GM23338 (cell line): ENCODE measurements around the genes CCDC198, ARMH4 and C14orf39.

DNA sequence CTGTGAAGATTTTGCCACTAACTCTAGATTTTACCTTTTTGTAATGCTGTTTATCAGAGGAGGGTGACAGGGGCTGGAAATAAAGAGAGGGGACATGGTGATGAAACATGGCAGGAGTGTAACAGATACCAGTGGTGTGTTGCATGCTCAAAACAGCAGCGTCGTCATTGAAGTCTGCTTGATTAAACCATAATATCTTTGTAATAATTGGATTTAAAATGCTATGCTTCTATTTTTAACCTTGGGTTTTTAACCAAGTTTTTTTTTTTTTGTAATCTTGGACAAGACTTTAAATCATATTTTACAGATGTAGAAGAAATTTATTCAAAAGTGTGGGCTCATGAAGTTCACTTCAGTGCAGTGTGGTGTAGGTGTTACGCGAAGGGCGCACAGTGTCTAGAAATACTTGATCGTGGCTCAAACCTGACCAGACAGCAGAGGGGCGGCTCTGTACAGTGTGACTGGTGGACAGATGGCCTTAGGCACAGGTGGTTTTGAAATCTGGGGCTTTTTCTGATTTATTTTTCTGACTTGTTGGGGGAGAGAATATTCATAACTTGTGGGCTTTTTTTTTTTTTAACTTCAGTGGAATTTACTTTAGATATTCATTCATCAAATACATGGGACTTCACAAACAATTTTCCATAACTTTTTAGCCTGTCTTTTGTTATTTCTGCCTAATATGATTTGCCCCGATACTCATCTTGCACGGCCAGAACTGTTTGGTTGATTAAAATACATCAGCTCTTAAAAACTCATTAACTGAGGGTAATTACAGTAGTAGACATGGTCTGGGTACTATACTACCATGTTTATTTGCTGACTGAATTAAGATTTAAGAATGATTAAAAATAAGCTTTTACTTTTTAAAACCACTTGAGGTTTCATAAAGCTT, 179.2 kb downstream of the PELI2 start:
- PRO-cap, result no peak
- RAMPAGE, long total RNA, result no peak

DNA sequence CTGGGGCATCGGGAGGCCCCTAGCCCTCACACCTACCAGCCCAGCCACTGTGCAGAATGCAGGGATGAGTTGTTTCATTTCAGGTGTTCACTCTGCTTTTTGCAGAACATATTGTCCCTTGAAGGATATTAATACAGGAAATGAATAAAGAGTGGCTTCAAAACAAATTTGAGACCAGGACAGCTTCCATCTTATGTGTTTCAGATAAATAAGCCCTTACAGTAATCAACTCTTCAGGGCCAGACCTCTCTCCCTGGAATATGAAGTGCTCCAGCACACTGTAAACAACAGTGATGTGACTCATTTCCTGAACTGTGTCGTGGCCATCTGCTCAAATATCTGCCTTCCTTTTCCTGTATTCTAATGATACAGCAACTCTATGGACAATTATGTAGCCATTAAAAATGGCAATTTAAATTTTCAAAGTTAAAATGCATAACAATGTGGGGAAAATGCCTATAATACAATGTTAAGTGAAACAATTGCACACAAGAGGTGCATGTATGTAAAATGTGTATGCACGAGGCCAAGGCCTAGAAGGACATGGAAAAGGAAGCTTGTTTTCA, 215.4 kb downstream of the PELI2 start:
- PRO-cap, result no peak
- RAMPAGE, long total RNA, result no peak

DNA sequence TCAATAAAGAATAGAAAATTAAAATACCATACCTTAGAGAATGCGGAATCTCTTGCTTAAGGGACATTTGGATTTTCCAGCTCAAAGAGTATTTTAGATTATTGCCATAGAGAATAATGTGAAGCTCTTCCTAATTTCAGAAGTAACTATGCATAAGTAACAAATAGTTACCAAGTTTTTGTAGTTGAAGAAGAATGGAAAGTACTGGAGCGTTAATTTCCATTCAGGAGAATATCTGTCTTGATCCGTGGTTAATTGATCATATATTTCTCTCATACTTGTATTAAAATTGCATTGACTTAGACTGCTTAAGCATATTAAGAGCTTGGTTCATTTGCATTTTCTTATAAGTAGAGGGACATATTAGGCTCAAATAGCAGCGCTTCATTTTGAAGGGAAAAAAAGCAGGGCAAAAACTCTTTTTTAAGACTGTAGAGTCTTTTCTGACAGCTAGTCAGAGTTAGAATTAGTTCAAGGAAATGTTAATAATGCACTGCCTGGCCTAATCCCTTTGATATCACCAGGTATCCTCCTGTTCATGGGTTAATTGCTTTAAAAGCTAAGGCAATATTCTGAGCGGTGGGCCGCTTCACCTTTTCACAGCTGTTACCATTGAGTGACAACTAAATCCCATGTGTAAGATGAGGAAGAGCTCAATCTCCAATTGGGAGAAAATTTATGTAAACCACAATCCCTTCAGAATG, 10.4 kb downstream of the TMEM260 start:
- PRO-cap, result no peak
- RAMPAGE, long total RNA, result no peak

DNA sequence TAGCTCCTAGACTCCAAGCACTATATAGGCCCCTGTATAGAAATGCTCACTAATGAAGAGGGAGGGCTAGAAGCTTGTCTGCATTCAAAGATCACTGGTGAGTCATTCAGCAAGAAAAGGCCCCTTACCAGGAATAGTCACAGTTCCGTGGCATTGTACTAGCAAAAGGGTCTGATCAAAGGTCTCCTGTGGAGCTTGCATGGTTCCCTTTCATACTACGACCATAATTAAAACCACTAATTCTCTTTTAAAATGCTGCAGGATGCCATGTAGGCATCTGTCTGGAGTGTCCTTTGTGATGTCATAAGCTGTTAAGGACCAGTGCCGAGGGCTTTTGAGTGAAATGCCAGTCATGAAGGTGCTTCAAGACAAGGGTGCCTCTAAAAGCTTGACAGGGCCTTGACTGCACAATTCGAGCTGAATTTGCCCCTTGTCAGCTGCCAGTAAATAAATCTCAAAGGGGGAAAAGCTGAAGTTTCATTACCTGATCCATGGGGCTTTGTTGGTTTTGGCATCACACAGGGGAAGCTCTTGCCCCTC, 69.0 kb downstream of the TMEM260 start:
- PRO-cap, result no peak
- RAMPAGE, long total RNA, result no peak

- PRO-cap, result no peak
- RAMPAGE, long total RNA, result no peak
Measured at GRCh38 chr14:57268101-57268320, 694 bp downstream of the EXOC5 start.

GRCh38 chr14:57269623-57269736, 709 bp downstream of the AP5M1 start:
- PRO-cap, result no peak
- RAMPAGE, long total RNA, result no peak

DNA sequence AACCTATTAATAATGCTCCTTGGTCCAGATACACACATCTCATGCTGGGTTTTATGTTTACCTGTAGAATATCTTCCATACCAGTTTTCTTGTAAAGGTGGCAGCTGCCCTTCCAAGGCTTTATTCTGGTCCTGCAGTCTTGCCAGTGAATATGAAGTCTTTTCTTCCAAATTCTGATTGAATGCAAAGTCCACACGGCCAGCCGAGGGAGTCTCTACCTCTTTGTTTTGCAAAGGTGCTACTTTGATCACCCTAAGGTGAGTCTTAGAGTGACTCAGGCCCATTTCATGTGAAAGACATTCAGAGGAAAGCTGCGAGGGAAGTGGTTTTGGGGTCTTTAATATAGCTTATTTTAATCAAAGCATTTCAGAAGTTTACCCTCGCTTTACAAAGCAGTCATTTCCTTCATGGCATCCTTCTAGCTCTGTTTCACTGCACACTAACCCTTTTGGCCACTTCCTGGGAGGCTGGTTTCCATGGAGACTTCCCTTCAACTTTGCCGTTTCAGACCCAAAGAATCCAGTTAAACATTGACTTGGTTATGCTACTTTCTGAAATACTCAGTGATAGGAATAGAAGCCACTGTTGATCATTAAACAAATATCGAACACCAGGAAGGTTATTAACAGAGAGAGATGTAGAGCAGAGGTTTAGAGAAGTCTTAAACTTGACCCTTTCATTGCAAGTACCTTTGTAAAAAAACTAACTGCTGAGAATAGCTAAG, at the start of gene CCDC198:
TSS of gene CCDC198 (minus strand) at position 426 of the 724 bp plus-strand sequence.
- PRO-cap, result no peak
- RAMPAGE, long total RNA, result no peak

- PRO-cap, result bidirectional peak, plus-strand start at chr14:58152342, minus-strand start at chr14:58152197; bidirectional peak, plus-strand start at chr14:58152646, minus-strand start at chr14:58152404
- RAMPAGE, long total RNA, result no peak
Measured at GRCh38 chr14:58151916-58152752, at the start of gene ARMH4. TSS of gene ARMH4 (minus strand) at chr14:58152213.

DNA sequence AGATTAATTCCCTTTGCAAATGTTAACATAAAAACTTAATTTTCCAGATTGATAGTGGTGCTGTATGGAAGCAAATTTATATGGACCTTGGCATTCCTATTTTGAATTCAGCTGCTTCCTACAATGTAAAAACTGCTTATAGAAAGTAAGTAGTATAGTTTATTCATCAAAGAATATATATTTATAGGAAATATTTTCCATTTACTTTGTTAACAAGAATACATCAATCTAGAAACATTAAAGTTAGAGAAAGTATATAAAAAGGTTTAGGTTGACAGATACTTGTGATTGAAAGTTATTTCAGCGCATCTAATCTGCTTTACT, 48.6 kb downstream of the ARID4A start:
- PRO-cap, result no peak
- RAMPAGE, long total RNA, result no peak

DNA sequence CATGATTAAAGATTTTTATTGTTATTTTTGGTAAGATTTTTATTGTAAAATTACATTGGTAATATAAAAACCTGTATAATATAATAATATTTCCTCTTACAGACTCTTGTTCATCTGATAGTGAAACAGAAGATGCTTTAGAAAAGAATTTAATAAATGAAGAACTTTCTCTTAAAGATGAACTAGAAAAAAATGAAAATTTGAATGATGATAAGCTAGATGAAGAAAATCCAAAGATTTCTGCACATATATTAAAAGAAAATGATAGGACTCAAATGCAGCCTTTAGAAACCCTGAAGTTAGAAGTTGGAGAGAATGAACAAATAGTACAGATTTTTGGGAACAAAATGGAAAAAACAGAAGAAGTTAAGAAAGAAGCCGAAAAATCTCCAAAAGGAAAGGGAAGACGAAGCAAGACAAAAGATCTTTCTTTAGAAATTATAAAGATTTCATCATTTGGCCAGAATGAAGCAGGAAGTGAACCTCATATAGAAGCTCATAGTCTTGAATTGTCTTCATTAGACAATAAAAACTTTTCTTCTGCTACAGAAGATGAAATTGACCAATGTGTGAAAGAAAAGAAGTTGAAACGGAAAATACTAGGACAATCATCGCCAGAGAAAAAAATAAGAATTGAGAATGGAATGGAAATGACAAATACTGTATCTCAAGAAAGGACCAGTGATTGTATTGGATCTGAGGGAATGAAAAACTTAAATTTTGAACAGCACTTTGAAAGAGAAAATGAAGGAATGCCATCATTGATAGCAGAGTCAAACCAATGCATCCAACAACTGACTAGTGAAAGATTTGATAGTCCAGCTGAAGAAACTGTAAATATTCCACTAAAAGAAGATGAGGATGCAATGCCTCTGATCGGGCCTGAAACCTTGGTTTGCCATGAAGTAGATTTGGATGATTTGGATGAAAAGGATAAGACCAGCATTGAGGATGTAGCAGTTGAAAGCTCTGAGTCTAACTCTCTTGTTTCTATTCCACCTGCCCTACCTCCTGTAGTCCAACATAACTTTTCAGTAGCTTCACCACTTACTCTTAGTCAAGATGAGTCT, 31.3 kb upstream of the TOMM20L start:
- PRO-cap, result no peak
- RAMPAGE, long total RNA, result no peak

DNA sequence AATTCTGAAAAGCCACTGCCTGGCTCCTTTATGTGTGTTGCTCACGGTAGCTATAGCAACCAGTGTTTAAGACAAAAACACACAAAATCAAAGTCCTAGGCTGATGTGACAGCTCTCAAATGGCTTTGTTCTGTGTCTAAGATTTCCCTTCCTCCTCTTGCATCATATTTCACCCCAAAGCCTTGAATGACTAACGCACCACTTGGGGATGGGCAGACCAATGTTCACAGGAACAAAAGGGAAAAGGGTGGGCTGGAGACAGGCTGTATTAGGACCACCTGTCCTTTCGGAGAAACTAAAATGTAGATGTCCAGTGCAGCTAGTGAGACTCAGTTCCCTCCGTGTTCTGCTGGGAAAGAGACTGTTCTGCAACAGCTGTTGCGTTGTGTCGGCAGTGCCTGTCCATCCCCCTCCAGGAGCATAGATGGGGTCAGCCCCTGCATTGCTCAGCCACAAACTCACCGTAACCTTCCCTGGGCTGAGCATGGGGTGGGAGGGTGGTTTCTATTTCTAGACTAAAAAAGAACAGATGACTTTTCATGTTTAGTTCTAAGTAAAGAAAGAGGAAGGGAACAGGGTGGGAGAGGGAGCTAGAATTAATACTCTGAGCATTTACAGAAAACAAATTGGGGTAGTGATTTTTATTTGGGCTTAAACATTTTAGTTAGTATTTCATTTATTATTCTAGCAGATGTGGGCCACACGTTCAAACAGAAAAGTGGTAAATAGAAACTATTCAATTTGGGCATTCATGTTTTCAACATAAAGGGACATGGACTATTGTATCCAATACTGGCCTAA, 26.7 kb upstream of the DAAM1 start:
- PRO-cap, result bidirectional peak, plus-strand start at position 235 of the sequence, minus-strand start at position 120 of the sequence
- RAMPAGE, long total RNA, result no peak

- PRO-cap, result bidirectional peak, plus-strand start at chr14:59190196, minus-strand start at chr14:59190090
- RAMPAGE, long total RNA, result no peak
Measured at GRCh38 chr14:59189811-59190361, 1.4 kb downstream of the DAAM1 start.

GRCh38 chr14:59447335-59448116, 17.7 kb downstream of the GPR135 start:
- PRO-cap, result no peak
- RAMPAGE, long total RNA, result no peak

DNA sequence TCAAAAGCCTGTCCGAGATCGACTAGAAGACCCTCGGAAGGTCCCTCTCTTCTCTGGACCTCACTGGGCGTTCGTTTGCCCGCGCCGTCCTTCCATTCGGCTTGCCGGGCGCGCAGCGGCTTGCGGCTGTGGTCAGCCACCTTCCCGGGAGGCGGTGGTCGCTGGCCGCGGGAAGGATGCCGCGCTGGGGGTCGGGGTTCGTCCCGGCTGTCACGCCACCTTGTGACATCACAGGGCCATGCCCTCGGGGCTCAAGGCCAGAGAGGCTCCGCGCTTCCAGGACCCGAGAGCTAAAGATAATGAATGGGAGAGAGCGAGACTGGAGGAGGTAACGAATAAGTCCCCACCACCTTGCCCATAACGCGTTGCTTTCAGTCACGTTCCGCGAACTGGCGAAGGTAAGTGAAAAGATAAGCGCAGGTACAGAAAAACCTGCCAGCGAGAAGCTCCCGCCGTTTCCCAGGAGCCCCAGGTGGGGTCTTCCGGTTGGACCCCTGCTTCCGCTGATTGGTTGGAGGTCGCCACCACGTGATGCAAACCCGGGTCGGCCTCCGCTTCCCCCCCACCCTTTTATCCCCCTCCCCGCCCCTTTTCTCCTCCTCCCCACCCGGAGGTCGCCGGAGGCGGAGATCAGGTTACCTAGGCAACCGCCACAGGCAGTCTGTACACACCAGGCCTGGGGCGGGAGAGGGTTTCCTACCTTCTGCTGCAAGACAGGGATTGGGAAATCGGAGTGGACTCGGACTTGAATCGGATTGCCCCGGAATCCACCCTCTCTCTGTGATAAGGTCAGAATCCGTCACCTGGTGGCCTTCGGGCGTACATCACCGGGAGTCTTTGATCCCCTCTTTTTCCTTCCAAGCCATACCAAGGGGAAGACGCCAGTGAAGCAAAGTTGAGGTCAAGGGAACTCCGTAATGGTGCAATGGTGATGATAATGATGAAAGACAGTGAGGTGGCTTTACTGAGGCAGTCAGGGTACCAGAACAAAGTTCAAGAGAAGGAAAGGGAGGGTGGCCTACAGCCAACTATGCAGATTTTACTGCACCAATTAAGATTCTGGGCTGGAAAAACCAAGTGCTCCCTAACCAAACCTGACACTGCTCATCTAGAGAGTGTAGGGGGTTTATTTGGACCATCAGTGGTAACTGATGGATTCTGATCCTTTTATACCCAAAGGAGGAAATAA, 49.3 kb upstream of the RTN1 start:
- PRO-cap, result bidirectional peak, plus-strand start at position 228 of the sequence, minus-strand start at position 130 of the sequence; bidirectional peak, plus-strand start at position 687 of the sequence, minus-strand start at position 482 of the sequence; unidirectional peak, plus-strand start at position 884 of the sequence
- RAMPAGE, long total RNA, result no peak

DNA sequence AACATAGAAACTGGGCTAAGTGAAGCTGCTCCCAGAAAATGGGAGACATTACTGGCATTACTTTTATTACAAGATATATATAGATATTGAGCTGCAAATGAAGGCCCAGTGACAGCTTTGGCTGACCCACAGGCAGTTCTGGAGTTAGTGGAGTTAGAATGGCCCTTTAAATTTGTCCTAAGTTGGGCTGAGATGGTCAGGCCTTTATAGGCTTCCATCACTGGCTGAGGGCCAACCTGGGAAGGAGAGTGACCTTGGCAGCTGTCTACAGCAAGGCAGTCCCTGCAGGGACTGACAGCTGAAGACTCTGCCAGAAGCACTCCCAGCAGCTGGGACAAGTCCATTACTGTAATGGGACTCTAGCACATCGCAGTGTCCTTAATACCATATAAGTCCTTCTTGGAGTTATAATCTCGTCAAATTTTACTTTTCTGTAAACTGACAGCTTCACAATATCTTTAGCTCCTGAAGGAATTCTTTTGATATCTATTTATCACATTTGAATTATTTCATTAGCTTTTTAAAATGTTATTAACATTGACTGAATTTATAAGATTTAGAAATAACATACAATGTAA, 88.6 kb upstream of the PCNX4 start:
- PRO-cap, result no peak
- RAMPAGE, long total RNA, result no peak

- PRO-cap, result no peak
- RAMPAGE, long total RNA, result no peak
Measured at GRCh38 chr14:60109538-60110185, 17.9 kb downstream of the PCNX4 start.

DNA sequence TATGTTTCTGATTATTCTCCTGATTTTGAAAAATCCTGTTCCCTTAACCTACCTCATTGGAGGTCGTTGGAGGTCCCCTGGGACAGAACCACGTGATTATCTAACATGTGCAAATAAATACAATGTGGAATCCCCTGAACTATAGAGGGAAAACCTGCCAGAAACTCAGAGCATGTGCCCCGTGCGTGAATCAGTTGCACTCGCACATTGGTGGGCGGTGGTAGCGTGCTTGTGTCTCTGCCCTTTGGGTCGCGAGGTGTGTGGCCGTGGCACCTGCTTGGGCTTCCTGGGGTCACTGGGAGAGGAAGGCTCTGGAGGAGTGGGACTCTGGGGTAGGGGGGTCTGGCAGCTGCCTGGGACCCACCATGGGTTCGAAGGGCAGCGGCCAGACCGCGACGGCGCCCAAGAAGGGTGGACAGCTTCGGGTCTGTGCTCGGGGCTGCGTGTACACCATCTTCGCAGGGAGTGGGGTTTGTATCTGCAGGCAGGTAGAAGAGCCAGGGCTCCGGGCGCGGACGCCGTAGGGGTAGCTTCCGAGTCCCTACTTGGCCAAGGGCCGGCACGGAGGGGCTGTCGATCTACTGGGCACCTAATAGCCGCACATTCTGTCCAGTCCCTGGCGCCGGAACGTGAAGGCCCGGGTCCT, 622 bp upstream of the PPM1A start:
- PRO-cap, result bidirectional peak, plus-strand start at position 388 of the sequence, minus-strand start at position 297 of the sequence; bidirectional peak, plus-strand start at position 487 of the sequence, minus-strand start at position 480 of the sequence
- RAMPAGE, long total RNA, result no peak

DNA sequence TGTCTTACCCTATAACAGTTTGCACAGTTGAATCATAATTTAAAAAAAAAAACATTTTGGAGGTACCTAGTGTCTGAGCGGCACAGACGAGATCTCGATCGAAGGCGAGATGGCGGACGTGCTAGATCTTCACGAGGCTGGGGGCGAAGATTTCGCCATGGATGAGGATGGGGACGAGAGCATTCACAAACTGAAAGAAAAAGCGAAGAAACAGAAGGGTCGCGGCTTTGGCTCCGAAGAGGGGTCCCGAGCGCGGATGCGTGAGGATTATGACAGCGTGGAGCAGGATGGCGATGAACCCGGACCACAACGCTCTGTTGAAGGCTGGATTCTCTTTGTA, 88.2 kb downstream of the C14orf39 start:
- PRO-cap, result no peak
- RAMPAGE, long total RNA, result no peak

DNA sequence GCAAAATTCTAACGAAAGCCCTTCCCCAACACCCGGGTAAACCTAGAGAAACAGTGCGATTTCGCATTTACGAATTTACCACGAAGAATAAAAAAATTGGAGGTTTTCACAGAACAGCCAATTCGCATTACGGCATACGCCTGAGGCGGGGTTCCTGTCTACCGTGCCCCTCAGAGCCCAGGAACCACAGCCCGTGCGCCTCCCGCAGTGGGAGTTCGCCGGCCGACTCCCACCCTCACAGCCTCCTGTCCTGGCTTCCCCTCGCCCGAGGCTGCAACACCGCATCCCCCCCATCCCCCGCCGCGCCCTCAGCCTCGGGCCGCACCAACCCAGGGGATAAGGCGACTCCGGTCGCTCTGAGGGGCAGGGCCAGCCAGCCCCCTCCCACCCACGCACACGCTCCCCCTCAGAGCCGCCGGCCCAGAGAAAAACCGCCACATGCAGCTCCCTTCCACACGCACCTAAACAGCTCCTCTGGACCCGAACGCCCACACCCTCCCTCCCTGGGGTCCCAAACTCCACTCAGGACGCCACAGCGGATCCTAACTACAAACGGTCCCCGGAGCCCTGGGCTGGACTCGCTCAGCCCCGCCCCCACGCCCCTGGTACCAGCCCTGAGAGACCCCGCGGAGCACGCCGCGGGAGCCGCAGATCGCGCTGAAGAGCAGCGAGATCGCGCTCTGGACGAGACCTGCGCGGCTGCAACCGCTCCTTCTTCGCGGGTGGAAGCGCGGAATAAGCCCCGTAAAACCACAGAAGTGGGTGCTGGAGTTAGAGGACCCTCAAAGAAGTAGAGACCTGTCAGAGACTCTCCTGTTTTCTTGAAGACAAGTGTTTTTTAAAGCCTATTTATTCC, at the start of gene C14orf39:
TSS of gene C14orf39 (minus strand) at position 580 of the 856 bp plus-strand sequence.
- PRO-cap, result bidirectional peak, plus-strand start at position 339 of the sequence, minus-strand start at position 334 of the sequence; bidirectional peak, plus-strand start at position 670 of the sequence, minus-strand start at position 571 of the sequence
- RAMPAGE, long total RNA, result no peak

DNA sequence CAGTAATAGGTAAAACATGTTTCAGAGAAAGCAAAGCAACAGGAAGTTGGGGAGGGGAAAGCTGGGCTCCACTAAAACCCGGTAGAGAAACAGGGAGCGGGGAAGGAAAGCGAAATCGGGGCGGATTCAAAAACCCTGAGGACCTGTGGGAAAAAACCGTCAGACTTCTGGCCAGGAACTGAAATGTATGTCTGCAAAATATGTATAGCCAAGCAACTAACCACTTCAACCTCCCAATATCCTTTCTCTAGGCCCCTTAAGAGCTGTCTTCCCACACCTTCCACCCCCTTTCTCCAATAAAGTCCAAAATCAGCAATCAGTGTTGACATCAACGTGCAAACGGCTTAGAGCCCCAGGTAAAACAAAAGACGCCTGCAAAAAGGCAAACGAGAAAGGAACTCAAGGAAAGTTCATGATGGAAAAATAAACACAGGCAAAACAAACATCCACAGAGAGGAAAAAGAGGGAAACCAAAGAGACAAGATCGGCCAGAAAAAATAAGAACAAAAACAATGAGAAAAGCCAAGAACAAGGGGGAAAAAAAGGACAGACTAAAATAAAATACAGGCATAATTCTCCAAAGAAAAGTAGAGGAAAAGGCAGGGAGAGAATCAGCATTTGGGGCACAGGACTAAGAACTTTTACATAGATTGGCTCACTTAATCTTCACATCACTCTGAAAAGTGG, 32.7 kb downstream of the SIX1 start:
- PRO-cap, result no peak
- RAMPAGE, long total RNA, result no peak